ENCODE results near the genes TAS2R7, TAS2R8, SMIM10L1 and PRB3.

DNA sequence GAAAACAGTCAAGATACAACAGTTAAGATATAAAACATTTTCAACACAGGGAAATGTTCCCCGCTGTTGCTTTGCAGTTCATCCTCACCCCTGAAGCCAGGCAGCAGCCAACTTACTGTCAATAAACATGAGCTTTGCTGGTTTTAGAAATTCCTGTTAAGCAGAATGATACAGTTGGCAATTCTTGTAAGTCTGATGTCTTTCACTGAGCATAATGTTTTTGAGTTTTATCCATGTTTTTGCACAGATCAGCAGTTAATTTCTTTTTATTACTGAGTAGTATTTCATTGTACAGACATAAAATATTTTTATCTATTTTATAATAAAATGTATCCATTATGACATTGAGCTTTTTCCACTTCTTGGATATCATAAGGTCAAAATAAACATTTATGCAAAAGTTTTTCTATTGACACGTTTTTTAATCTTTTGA lies 1.3 kb upstream of the CLEC2B start:
- PRO-cap, result no peak

DNA sequence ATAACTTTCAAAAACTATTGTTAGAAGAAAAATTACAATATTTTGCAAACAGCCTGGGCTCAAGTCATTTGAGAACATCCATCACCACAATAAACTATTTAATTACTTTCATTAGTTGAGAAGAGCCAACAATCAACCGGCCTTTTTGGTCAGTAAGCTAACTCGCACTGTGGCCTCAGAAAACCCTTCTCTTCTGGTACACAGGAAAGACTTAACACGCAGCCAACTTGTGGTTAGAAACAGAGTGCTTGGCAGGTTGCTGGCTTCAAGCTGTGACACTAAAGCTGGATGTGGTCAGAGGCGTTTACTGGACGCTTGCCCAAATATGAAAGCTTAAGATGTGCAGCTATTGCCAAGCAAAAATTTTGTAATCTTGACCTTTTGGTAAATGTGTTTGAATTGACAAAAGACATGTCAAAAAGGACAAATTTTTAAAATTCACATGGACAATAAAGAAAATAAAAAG lies 2.5 kb upstream of the KLRK1 start:
- PRO-cap, result no peak

DNA sequence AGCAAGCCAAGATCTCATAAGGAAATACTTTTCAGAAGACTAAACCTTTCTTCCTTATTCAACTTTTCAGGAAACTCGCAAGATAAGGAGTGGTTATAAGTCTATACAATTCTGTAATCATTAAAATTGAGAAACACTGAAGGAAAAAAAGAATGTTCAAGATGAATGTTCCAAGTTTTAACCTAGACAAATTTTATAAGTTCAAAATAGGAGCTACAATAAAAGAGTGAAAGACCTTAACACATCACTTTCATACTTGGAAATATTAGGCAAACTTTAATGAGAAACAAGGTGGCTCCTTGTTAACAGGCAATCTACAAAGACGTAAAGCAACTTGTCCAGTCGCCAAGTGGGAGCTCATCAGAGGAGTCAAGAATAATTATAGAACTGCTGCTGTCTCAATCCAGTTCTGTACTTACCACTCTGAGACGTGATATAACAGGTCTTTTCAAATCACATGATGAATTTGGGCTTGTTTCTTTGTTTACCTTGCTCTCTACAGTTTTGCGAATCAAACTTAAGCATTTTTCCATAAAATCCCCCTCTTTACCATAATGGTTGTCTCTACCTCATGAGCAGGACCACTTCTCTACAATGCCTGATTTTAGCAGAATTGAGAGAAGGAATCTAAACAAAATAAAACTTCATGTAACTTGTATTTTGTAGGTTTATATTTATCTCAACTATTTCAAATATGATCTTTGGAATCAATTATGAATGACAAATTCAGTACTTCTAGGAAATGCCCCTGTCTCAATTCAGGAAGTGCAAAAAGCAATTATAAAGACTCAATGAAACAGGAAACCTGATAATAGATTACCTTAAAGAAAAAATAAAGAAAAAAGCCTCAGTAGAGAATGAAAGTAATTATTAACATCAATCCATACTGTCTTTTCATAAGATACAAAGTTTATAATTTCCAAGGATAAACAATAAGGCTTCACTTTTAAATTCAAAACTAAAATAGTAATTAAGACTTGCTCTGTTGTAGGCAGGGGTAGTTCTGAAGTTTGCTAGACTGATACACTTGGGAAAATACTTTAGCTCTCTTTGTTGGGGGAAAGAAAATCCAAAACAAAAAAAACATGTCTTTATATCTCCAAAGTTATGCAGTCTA lies 3.5 kb downstream of the YBX3 start:
- PRO-cap, result bidirectional peak, plus-strand start at position 341 of the sequence, minus-strand start at position 254 of the sequence

DNA sequence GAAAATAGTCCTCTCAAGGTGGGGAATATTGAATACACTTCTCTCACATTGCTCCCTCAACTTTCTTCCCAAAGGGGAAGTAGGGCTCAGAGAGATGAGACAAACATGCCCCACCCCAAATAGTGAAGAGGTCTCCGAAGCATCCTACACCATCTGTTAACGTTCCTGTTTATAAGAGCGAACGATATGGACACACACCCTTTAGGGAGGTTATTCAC lies 1.6 kb downstream of the YBX3 start:
- PRO-cap, result bidirectional peak, plus-strand start outside the sequence, minus-strand start at position 173 of the sequence

DNA sequence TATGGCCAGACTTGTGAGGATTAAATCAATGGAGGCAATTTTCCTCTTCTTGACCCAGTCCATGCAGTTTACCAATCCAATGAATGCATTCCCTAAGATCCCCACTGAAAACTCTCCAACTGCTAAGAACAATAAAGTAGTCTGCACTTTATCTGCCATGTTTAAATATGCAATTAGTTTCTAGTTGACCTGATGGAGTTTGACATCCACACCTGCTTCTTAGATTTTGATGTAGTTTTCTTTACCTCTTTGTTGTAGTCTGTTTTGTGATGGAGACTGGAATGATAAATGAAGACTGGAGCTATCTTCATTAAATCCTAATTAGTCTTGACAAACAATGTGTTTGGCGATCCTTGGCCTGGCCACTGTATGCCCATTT lies at the start of gene TAS2R7:
TAS2R7 (minus strand) TSS at position 216 of the 379 bp plus-strand sequence.
- PRO-cap, result no peak

GRCh38 chr12:10807231-10807706 lies at the start of gene TAS2R8:
TSS of gene TAS2R8 (minus strand) at chr12:10807286.
- PRO-cap, result no peak

- PRO-cap, result bidirectional peak, plus-strand start at chr12:11171207, minus-strand start at chr12:11171126; bidirectional peak, plus-strand start at chr12:11171766, minus-strand start at chr12:11171576
Measured at GRCh38 chr12:11170859-11172035, at the start of gene SMIM10L1. TSS of gene SMIM10L1 (plus strand) at chr12:11171194.

DNA sequence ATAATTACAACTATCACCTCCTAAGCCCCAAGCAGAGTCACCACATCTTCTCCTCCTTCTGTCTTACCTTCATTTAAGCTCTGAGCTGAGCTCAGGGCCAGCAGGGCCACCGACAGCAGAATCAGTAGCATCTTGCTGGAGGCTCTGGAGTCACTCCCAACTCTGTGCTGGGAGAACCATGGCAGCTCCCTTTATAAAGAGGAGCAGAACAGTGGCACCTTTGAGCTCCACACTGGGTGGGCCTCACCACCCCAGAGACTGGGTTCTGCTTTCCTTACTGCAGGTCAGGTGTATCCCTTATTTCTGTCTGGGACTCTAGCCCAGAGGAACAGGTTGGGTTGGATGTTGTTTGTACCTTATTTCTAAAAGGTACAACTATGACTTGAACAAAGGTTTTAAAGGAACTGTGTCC lies at the start of gene PRB3:
PRB3 (minus strand) TSS at position 169 of the 412 bp plus-strand sequence.
- PRO-cap, result no peak

DNA sequence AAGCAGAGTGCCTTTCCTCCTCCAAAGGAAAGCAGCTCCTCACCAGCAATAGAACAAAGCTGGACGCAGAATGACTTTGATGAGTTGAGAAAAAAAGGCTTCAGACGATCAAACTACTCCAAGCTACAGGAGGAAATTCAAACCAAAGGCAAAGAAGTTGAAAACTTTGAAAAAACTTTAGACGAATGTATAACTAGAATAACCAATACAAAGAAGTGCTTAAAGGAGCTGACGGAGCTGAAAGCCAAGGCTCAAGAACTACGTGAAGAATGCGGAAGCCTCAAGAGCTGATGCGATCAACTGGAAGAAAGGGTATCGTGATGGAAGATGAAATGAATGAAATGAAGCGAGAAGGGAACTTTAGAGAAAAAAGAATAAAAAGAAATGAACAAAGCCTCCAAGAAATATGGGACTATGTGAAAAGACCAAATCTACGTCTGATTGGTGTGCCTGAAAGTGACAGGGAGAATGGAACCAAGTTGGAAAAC lies 18.9 kb downstream of the PRB4 start:
- PRO-cap, result no peak

DNA sequence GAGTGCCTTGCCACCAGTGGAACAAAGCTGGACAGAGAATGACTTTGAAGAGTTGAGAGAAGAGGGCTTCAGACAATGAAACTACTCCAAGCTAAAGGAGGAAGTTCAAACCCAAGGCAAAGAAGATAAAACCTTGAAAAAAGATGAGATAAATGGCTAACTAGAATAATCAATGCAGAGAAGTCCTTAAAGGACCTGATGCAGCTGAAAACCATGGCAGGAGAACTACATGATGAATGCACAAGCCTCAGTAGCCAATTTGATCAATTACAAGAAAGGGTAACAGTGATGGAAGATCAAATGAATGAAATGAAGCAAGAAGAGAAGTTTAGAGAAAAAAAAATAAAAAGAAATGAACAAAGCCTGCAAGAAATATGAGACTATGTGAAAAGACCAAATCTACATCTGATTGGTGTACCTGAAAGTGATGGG lies 17.1 kb downstream of the PRB2 start:
- PRO-cap, result no peak

- PRO-cap, result no peak
Measured at GRCh38 chr12:11553828-11554307, 95.6 kb upstream of the ETV6 start.

DNA sequence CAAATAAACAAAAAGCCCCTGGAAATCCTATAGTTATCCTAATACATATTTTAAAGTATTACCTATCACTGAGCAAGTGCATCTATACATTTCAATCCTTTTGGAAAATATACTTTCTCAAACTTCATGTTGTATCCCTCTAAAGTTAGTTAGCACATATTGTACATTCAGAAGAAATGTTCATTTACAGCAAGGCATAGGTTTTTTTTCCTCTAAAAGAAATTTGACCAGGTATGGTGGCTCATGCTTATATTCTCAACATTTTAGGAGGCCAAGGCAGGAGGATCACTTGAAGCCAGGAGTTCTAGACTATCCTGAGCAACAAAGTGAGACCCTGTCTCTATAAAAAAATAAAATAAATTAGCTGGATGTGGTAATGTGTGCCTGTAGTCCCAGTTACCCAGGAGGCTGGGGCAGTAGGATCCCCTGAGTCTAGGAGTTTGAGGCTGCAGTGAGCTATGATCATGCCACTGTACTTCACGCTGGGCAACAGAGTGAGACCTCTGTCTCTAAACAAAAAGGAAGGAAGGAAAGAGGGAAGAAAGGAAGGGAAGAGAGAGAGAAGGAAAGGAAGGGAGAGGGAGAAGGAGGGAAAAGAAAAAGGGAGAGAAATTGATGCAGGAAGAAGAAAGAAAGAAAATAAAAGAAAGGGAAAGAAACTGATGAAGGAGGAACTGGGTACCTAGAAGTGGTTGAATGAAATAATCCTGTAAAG lies 26.0 kb downstream of the ETV6 start:
- PRO-cap, result no peak

GRCh38 chr12:11718665-11719637 lies 69.5 kb downstream of the ETV6 start:
- PRO-cap, result no peak

DNA sequence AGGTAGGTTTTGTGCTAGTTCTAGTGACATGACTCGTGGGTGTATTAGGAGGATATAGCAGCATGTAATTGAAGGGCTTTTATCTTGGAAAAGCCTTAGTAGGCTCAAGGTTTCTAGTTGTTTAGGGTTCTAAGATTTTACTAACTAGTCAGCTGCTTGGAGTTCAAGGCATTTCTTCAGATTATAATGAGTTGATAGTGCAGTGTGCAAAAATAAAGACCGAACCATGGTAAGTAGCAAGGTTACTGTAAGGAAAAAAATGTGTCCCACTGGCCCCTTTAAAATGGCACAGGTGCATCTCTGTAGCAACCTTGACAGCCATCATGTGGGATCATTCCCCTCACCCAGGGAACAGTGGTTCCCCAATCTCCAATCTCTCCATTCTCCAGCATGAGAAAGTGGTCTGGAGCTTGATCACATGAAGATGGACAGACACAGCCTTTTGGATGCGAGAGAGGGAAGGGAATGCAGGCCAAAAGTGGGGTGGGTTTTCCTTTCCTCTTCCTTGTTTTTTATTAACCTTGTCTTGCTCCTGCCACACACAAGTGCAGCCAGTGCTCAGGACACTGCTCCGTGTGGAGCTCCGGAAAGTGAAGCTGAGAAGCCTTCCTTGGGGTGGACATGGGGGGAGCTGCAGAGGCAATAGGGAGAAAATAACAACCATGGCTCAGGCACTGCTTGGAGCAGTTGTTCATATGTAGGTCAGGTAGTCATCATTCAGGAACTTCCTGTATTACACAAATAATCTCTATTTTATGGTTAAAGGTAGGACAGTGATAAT lies 91.7 kb downstream of the ETV6 start:
- PRO-cap, result unidirectional peak, plus-strand start at position 147 of the sequence

DNA sequence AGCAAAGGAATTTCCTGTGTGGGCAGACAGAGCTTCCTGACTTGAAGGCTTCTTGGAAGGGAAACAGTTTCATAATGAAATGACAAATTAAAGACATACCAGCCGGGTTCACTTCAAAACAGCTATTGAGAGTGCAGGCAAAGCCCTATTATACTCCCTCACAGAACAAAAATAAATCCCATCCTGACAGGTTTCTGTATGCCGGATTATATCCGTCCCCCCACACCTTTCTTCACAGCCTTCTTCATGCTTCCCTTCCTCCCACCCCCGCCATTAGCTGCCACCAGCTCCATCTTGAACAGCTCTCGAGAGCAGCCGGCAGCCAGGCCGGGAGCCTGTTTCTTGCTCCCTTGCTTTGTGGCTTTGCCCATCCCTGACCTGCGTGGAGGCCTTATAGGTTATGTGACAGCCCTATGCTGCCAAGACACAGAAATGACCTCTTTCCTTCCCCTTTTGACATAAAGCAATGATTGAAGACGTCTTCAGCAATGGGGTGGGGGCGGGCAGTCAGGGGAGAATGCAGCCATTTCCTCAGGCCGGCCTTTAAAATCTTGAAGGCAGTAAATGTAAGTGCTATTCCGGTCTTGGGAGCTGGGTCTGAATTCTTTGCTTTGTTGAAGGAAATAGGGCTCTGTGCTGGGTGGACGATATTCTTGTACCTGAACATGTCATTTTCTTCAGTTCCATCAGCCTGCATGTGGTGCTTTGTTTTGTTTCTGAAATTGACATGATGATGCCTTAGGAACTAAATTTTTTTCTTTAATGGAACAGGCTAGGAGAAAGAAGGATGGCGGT lies 117.0 kb downstream of the ETV6 start:
- PRO-cap, result bidirectional peak, plus-strand start at position 111 of the sequence, minus-strand start outside the sequence; bidirectional peak, plus-strand start at position 573 of the sequence, minus-strand start at position 519 of the sequence

GRCh38 chr12:11780888-11781174 lies 131.4 kb downstream of the ETV6 start:
- PRO-cap, result no peak

- PRO-cap, result no peak
Measured at GRCh38 chr12:11795512-11796402, 146.3 kb downstream of the ETV6 start.

- PRO-cap, result no peak
Measured at GRCh38 chr12:11797902-11798605, 148.6 kb downstream of the ETV6 start.

DNA sequence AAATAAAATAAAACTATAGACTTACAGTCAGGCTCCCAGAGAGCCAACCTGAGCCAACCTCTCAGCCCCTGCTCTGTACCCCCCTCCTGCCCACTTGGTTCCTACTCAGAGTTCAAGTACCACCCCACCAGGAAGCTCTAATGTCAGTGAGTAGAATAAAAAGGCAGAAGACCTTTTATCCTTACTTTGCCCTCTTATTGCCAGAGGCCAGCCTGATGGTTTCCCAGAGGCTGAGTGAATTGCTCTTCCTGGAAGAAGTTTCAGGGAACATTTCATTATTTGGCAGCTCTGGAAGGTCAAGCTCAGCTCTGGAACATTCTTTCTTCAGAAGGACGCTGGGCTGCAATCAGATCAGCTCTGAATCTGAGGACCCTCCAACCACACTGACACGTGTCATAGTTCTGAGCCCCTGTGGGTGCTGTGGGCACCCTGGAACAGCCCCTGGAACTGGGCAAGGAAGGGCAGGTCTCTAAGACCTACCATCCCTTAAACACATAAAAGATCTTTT lies 188.9 kb downstream of the ETV6 start:
- PRO-cap, result no peak

DNA sequence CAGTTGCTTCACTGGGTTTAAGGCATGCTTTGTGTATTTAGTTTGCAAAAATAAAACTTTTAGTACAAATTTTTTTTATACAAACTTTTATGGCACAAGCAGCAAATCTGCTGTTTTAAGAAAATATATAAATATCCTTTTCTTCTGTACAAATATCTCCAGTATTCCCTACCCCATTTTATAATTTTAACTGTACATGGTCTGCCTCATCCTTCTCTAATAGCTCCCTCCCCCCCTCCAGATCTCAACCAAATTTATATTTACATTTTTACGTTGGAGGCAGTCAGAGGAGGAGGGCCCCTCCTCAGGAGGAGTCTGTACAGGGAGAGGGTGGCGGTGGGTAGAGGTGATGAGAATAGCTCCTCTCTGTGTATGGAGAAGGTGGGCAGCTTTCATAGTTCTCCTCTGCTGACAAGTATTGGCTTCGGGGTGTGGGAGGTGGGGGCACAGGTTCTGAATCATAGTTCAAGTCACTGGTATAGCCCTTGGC lies 50.1 kb downstream of the BCL2L14 start:
- PRO-cap, result no peak

All from endothelial cell (in vitro differentiated cells).